Pericardium fibroblast (primary cell): ENCODE measurements around the gene TLE4.

- RAMPAGE, long total RNA = no peak
These were observed 119.2 kb downstream of the GNA14 start for GRCh38 chr9:77528673-77529482.

DNA sequence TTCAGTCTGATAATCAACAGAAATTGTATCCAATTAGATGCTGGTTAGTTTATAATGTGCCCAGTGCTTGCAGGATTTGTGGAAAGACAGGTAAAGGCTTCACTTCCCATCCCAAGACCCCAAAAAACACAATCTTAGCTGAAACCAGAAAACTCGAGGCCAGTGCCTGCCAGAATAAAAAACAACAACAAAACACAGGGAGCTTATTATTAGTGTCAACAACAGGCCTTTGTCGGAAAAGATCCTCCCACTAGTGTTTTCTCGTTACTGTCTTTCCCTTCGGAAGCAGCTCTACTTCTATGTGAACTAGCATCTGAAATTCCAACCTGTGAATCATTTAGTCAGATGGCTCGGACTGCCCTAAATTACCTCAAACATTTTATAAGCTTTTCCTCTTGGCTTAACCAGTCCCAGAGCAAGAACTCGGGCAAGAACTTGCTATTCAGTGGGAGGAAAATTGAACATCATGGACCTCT, 122.2 kb upstream of the GNA14 start:
- RAMPAGE, long total RNA = no peak

- RAMPAGE, long total RNA = no peak
These were observed 152.0 kb downstream of the GNAQ start for GRCh38 chr9:77879566-77880062.

DNA sequence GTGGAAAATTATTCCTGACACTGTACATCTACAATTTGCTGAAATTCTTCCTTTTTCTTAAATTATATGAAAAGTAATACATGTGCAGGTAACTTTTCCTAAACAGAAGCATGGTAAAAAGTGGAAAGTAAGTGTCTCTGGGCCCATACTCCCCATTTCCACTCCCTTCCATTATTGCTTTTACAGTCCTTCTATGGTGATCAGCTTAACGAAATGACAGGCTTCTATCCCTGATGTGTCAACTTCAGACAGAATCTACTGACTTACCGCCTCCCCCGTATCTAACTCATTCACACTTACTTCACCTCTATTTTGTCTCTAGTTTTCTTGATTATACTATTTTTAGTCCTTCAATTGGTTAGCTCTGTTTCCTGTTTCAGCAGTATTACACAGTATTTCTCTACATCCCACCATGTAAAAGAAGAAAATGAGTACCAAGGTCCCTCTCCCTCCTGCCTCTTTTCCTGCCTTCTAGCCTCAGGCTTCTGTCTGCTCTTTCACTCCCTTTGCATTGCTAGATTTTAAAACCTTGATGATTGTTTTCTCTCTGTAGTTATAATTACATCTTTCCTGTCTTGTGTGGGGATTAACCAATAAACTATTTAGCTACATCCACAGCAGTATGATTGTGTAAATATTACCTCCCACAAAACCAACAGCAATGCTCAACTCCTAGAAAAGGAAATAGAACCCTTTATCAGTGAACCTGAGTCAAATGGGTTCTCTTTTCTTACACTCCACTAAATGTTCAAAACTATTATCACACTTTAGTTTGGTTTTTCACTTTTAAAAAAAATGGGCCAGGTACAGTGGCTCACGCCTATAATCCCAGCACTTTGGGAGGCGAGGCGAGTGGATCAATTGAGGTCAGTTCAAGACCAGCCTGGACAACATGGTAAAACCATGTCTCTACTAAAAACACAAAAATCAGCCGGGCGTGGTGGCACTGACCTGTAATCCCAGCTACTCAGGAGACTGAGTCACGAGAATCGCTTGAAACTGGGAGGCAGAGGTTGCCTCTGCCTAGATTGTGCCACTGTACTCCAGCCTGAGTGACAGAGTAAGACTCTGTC, 53.3 kb downstream of the GNAQ start:
- RAMPAGE, long total RNA = no peak

- RAMPAGE, long total RNA = no peak
These were observed 1.5 kb downstream of the GNAQ start for GRCh38 chr9:78030065-78030577.

- RAMPAGE, long total RNA = start-site peak on the plus strand at chr9:79571943-79571972, 49 and 112 reads in 2 replicates
These were observed at the start of gene TLE4 for GRCh38 chr9:79571634-79572347. Gene TLE4 (plus strand): TSS chr9:79571965.

DNA sequence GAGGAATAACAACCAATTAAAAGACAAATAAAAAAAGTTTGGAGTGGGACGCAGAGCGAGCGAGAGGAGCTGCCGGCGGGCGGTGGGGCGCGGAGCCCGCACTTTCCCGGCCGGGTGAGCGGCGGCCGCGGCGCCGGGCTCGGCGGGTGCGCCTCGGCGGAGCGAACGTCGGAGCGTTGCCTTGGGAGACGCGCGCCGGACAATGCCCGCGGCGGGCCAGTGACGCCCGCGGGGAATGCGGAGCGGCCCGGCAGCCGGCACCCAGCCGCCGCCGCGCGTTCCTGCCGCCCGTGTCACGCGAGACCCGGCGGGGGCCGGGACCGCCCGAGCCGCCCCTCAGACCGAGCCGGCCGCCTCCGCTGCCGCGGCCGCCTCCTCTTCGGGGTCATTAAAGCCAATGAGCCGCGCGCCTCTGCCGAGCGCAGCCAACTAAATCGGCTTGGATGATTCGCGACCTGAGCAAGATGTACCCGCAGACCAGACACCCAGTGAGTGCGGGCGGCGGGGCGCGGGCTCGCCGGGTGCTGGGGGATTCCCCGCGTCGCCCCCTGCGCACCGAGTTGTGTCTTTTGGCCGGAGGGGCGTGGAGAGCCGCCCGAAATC, 684 bp downstream of the TLE4 start:
- RAMPAGE, long total RNA = no peak

- RAMPAGE, long total RNA = no peak
These were observed 2.3 kb downstream of the TLE4 start for GRCh38 chr9:79574119-79574330.

GRCh38 chr9:79581567-79582373, 10.0 kb downstream of the TLE4 start:
- RAMPAGE, long total RNA = no peak

GRCh38 chr9:79669817-79670168, 98.0 kb downstream of the TLE4 start:
- RAMPAGE, long total RNA = no peak

- RAMPAGE, long total RNA = no peak
These were observed 129.8 kb downstream of the TLE4 start for GRCh38 chr9:79701425-79702024.

DNA sequence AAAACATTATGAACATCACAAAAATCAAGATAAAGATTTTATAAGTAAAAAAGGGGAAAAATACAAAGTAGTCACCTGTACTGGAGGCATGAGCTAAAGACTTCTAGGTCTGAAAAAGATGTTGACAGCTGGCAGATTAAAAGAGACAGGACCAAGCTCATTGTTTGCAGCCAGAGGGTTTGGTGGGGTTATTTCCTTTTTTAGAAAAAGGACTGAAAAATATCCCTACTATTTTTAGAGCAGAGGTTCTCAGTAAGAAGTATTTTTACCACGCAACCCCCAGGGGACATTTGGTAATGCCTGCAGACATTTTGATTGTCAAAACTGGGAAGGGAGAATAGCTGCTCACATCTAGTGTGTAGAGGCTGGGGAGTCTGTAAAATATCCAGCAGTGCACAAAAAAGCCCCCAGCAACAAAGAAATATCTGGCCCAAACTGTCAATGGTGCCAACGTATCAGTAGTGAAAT, 353.4 kb downstream of the TLE1 start:
- RAMPAGE, long total RNA = no peak

DNA sequence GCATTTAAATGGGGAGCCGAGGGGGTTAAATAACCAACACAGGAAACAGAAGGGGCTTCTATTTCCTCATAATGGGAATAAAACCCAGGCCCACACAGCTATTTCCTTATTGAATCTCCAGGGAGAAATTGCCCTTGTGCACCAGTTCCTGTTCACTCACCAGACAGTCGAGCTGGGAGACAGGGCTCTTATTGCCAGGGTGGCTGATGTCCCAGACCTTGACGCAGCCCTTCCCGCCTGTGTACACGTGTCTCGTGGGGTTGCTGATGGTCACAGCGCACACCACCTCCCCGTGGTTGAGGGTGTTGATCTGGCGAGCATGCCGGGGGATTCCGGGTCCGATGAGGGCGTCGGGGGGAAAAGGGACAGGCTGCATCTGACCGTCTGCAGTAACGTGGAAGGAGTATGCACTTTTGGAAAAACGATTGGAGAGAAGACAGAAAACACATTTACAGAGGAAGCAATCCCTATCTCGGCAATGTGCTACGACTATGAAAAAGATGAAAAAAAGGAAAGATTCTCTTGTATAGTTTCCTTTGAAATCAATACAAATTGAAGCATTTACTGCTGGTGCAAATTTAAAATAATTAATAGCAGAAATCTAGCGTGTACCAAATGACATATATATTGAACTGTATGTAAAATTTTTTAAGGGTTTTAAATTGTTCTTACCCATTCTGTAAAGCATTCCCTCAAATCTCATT, 96.3 kb downstream of the TLE1 start:
- RAMPAGE, long total RNA = no peak

GRCh38 chr9:81597947-81598741, 91.2 kb downstream of the TLE1 start:
- RAMPAGE, long total RNA = no peak

- RAMPAGE, long total RNA = no peak
These were observed 6.5 kb downstream of the TLE1 start for GRCh38 chr9:81682825-81683288.

DNA sequence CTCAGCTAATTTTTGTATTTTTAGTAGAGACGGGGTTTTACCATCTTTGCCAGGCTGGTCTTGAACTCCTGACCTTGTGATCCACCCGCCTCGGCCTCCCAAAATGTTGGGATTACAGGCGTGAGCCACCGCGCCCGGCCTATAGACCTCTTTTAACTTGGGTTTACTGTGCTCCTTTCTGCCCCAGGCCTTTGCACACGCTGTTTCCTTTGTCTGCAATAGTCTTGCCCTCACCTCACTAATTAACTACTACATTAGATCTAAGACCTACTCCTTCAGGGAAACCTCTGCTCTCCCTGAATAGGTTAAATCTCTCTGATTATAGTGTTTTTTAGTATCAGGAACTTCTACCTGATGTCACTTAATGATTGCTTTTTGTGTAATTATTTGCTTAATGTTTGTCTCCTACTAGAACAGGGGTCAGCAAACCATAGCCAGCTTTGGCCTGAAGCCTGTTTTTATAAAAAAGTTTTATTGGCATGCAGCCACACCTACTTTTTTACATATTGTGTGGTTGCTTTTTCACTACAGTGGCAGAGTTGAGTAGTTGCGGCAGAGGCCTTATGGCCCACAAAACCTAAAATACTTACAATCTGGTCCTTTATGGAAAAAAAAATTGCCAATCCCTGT, 31.2 kb upstream of the TLE1 start:
- RAMPAGE, long total RNA = no peak

DNA sequence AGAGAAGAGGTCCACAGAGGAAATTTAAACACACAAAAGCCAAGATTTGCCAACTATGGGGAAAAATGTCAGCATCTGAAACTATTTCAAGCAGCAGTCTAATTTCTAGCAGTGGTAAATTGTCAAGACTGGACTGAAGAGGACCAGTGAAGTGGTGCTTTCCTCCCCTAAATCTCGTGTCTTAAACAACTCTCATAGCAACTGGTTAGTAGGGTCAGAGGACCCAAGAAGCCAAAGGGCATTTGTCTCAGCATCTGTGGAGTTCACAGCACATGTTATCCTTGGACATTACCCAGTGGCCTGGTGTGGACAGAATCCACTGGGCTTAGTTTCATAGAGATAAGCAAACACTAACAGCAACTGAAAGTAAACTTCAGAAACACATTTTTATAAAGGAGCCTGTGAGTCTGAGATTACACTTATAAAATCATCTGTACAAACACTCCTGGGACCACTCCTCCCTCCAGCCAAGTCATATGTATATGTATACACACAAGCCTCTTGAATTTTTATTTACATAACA, 458.0 kb downstream of the RASEF start:
- RAMPAGE, long total RNA = no peak

GRCh38 chr9:83281311-83281946, 218.5 kb upstream of the RASEF start:
- RAMPAGE, long total RNA = no peak

DNA sequence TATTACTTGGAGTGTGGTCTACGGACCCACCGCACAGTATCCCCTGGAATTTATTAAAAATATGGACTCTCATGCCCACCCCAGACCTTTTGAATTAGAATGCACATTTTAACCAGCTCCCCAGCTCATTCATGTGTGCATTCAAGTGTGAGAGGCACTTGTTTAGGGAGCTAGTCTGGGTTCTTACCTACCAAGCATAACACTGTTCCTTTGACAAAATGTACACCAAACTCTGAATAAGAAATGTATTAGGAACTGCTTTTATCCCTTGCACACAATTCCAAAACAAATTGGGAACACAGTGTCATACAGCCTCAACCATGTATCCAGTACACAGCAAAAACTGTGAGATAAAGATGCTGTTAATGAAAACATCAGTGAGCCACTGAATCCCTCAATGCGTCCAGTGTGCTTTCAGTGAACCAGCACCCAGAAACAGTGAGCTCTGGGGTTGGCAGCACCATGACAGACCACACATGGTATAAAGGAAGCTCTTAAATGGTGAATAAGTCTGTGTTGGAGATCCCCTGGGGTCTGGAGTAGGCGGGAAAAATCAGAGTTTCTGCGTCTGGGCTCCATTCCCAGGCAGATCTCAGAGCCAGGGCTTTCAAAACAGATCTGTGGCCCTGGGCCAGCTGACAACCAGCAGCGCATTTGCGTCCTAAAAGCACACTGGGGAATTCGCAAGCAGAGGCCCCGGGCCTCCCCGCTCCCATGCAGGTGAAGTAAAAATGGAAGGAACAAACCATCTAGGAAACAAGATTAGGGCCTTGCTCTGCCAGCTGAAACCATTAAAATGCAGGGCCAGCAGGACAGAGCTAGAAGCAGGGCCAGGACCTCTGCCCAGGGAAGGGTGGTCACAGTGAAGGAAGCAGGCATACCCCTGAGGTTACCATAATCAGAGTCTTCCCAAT, 233.6 kb downstream of the FRMD3 start:
- RAMPAGE, long total RNA = no peak

DNA sequence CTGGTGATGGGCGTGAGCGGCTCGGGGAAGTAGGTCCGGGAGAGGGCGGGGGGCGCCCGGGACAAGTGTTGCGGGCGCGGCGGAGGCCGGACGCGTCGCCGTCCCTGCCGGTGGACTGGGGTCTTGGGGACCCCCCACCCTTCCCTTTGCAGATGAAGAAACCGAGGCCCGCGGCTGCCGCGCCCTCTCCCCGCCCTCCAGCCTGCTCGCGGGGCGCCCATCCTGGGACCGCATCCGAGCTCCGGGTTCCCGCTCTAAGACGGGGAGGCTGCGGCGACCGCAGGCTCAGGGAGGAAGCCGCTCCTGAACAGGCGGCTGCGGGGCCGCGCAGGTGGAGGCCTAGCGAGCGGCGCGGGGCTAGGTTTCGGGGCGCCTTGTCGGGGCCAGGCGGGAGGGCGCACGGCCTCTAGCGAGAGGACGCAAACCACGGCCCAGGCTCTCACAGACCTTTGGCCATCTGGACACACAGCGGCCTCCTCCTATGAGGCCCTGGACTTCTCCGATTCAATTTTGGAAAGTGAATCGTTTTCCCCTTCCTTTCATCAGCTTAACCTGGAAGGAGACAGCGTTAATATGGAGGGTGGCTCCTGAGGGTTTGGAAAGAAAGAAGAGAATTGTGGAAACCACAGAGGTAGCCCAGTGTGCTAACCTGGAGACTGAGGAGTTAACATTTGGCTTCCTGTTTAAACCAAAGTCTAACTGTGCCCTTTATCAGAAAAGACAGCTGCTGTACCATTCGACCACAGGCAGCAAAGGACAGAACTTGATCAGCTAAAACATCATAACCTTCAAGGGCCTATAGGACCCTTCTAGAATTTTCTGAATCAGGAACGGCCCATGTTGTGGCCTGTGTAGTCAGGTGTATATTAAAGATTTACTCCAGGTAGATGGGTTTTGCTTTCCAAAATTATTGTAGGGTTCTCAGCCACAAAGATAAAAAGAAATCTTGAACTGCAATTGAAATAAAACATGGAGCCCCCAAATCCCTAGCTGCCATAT, 549 bp downstream of the IDNK start:
- RAMPAGE, long total RNA = no peak